Tibial artery (tissue), 1 donor: ENCODE data around the gene METAP2.

DNA sequence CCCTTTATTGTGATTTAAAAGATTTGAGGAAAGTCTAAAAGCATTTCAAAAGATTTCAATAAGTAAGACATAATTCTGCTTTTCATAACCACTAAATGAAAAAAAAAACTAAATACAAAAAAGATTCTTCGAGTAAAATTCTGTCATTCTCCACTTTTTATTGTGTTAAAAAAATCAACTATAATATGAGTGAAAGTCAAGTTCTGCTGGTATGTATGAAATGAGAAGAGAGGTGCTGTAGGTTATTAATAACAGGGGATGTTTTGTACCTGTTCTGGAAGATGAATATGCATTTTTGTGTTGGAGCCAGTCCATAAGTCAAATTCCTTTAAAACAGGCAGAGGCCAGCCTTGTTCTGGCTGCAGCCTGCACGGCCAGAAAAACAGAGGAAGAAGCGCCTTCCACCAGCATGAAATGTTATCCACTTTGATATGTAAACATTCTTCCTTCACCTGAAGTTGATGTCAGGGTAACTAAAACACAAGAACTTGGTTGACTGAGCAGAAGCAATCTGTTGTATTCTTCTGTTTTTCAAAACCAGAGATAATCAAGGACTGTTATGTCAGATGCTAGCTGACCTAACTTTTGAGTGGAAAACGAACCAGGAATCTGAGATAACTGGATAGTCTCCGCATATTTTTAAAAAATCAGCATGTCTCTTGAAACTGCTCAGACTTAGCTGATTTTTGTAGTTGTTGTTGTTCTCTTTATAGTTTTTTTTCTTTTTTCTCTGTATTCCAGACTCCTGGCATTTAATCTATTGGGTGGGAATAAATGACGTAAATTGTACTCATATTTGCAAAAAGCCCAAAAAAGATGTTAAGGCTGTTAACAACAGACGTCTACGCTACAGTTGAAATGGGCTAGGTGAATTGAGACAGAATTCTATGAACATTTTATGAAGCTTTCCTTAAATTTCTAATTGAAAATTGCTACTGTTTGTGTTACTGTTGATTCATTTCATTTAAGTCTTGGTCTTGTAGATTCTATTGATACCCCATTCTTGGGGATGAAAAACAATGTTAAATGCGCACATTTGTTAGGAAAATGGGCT, 237.8 kb upstream of the PLEKHG7 start:
- PRO-cap: no peak

DNA sequence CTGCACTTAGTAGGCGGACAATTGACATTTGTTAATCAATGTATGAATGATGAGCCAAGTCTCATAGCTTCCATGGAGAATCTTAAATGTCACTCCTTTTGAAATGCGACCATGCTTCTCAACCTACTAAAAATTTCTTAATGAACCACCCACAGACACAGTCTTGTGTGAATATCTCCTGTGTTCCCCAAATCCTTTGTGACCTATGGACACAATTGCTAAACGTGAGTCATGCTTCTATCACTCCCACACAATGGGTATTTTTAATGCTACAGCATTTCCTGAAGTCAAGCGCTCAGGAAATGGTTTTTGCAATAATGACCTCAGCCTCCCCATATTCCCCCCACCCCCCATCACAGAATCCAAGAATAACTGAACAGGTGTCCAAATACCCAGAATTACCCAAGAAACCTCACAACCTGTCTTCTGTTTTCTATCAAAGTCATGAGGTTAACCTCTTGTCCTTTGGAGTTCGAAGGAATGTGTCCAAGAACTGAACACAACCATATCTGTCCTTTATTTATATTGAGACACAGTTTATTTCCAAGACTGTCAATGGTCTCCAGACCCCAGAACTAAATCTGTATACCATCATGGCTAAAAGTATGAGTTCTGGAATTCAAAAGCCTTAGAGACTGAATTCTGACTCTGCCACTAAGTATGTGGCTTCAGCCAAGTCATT, 163.5 kb upstream of the PLEKHG7 start:
- PRO-cap: no peak

DNA sequence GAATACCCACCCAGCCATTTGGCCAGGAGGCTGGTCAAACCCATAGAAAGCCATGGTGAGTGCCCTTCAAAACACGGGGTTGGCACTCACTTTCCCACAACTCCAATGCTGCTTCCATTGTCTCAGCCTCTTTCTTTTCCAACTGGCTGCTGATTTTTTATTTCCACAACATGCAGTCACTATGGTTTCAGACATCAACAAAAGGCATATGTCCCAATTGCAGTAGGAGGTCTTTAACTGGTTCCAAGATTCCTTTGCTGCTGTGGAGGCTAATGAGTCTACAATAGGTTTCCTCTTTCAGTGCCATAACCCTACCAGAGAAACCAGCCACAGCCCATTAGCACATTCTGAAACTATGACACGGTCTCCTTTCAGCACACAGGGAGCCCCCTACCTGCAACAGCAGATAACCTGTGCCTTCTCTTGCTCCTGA, 32.3 kb downstream of the PLEKHG7 start:
- PRO-cap: no peak

- PRO-cap: no peak
Observed at GRCh38 chr12:92746108-92746515, 43.3 kb downstream of the PLEKHG7 start.

GRCh38 chr12:93083463-93083895, 154.4 kb upstream of the EEA1 start:
- PRO-cap: no peak

- PRO-cap: no peak
Observed at GRCh38 chr12:93130295-93130801, 201.3 kb upstream of the EEA1 start.

DNA sequence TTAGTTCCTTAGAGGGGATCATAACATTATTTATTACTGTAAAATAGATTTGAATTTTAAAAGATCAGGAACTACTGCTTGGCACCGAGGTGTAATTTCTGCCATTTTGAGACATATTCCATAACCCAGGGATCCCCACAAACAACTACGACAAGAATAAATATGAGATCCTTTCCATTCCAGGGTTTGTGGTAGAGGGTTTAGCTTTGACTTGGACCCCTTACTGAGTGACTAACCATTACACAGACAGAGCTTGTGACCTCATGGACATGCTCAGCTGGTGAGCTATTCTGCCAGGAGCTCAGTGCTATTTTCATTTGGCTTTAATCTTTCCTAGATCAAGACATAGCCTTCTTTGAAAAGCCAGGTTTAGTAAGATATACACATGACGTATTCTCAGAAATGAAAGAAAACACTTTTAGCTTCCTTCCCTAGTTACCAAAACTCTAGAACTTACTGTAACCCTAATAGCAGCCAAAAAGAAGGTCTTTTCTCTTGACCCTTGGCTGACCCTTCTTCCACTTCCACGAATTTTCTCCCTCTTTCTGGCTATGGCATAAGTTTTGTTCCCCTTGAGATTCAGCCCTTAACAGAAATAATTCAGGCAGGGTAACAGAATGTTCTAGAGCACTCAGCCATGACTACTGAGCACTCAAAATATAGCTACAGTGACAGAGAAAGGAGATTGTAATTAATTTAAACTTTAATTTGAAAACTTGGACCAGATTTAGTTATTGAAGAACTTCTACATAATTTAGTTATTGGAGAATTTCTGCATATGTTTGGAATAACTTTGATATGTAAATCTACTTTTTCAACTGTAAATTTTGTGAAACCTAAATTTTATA, 75.0 kb upstream of the NUDT4 start:
- PRO-cap: no peak

- PRO-cap: no peak
Observed at GRCh38 chr12:93317089-93317690, 60.5 kb upstream of the NUDT4 start.

GRCh38 chr12:93602865-93603327, 30.4 kb downstream of the SOCS2 start:
- PRO-cap: no peak

- PRO-cap: no peak
Observed at GRCh38 chr12:93743061-93743890, 66.1 kb downstream of the CRADD start.

GRCh38 chr12:94074086-94075035, 74.0 kb upstream of the PLXNC1 start:
- PRO-cap: no peak

GRCh38 chr12:94149540-94150328, 1.4 kb downstream of the PLXNC1 start:
- PRO-cap: bidirectional peak, plus-strand start at chr12:94150060, minus-strand start at chr12:94149969

DNA sequence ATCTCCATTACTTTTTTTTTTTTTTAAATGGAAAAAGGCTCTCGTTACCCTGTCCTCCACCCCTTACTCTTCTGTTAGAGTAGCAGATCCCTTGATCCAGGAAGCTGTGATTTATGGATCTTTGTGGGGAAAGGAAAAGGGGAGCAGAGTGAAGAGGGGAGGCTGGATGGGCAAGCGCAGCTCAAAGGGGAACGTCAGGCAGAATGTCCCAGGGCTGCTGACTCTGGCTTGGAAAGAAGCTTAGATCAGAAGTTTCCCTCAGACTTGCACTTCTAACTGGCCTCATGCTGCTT, 122.3 kb downstream of the PLXNC1 start:
- PRO-cap: no peak

GRCh38 chr12:94511426-94511825, 51.8 kb upstream of the CEP83 start:
- PRO-cap: no peak

GRCh38 chr12:94673653-94674141, 23.3 kb upstream of the TMCC3 start:
- PRO-cap: no peak

GRCh38 chr12:94941467-94942019, 62.0 kb downstream of the NDUFA12 start:
- PRO-cap: unidirectional peak, minus-strand start at chr12:94941609

- PRO-cap: bidirectional peak, plus-strand start at chr12:95474155, minus-strand start at chr12:95474005
Observed at GRCh38 chr12:95473729-95474527, at the start of gene METAP2. Gene METAP2, plus strand, starts transcription at chr12:95474152.

GRCh38 chr12:95623407-95623965, 72.2 kb upstream of the USP44 start:
- PRO-cap: no peak

DNA sequence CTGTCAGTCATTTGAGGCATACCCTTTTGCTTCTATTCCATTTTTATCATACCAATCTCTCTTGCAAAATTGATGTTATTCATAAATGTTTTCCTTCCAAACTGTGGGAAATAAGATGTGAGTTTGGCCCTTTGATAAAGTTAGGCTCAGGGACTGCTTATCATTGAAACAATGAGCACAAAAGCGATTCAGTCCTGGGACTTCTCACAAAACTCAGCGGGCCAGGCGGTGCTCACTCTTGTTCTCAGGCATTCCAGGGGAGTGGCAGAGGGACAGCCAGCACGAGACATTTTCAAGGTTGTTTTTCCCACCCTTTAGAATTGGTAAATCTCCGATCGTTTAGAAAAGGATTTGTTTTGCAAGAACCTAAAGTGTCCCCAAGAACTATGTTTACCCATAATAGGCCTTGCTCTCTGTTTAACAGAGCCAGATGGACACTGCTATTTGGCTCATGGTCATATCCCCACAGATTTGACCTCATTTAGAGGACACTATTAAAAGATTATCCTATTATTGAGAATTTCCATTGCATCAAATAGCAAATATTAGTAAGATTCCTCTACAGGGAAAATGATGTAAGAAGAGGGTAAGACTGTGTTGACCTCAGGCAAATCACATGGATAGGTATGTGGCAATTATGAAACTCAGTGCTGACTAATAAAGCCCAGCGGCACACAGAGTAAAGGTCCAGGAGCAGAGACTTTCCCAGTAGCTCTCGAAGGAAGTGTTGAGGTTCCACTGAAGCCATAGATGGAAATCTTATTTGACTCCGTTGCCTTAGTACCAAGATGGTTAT, 102.7 kb upstream of the USP44 start:
- PRO-cap: no peak

GRCh38 chr12:95721277-95721754, 69.2 kb downstream of the NTN4 start:
- PRO-cap: no peak